Urinary bladder (tissue), 3 donors: ENCODE data around the genes NKIRAS2, ZNF385C, ATP6V0A1 and NAGLU.

GRCh38 chr17:41753332-41754238, 19.1 kb upstream of the HAP1 start:
- PRO-cap = unidirectional peak, plus-strand start at chr17:41753545
- RAMPAGE, long total RNA = no peak

- PRO-cap = no peak
- RAMPAGE, long total RNA = no peak
Observed at GRCh38 chr17:41769208-41769954, 17.1 kb downstream of the JUP start.

- PRO-cap = no peak
- RAMPAGE, long total RNA = no peak
Observed at GRCh38 chr17:41781254-41782106, 5.0 kb downstream of the JUP start.

- PRO-cap = no peak
- RAMPAGE, long total RNA = no peak
Observed at GRCh38 chr17:41905062-41905650, 13.6 kb downstream of the ACLY start.

GRCh38 chr17:41908818-41909366, 9.9 kb downstream of the ACLY start:
- PRO-cap = no peak
- RAMPAGE, long total RNA = no peak

DNA sequence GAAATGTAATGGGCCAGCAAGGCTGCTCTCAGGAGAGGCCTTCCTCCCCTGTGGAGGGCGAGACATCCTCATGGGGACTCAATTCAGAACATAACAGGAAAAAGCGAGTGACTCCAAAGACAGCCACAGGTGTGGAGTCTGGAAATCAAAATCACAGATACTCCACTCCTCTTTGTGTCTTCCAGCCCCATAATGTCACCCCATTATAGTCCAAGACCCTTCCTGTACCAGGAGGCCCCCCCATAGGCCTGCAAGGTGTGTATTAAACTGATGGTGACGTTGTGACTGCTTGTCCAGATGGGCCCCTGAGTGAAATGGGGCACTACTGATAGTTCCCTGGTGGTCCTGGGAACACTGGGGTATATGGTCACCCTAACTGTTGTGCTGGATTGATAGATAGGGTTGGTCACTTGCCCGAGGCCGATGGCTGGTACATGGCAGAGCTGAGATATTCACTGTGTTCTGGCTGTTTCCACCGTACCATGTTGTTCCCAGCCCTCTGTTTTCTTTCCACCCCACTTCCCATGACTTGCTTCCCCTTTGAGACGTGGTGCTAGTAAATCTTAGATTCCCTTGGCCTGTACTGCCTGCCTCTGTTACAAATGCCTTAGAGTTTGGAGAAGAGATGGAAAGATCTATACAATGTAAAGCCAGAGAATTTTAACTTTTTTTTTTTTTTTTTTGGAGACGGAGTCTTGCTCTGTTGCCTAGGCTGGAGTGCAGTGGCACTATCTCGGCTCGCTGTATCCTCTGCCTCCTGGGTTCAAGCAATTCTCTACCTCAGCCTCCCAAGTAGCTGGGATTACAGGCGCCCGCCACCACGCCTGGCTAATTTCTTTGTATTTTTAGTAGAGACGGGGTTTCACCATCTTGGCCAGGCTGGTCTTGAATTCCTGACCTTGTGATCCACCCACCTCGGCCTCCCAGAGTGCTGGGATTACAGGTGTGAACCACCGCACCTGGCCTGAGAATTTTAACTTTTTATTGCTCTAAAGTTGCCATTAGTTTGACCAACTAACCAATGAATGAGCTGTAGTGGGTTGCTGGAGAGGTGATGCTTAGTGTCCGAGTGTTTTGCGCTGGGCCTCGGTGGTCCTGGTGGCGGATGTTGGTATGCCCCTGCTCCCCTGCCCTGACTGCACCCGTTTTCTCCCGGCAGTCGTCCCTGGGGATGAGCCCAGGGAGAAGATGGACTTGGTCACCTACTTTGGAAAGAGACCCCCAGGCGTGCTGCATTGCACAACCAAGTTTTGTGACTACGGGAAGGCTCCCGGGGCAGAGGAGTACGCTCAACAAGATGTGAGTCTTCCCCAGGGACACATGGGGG, 4.6 kb downstream of the CNP start:
- PRO-cap = no peak
- RAMPAGE, long total RNA = no peak

GRCh38 chr17:41984497-41984841, 17.9 kb downstream of the CNP start:
- PRO-cap = no peak
- RAMPAGE, long total RNA = no peak

DNA sequence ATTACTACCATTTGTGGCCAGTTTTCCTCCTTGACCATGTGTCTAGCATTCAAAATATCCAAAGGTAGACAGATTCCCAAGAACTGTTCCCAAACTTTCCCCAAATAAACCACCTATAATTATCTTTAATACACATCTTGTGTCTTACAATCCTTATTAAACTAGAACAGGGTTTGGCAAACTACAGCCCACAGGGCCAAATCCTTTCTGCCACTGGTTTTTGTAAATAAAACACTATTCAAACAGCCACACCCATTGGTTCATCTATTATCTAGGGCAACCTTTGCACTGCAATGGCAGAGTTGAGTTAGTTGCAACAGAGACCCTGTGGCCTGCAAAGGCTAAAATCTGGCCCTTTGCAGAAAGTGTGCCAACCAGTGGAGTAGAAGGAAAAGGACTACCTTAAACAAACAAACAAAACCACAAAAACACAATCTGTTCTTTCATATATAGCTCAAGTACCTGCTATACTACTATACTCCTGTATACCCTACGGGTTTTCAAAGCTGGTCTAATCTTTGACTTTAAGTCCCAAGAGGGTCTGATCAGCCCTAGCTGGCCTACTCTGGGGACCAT, 23.1 kb downstream of the CNP start:
- PRO-cap = no peak
- RAMPAGE, long total RNA = no peak

GRCh38 chr17:42019676-42020501, at the start of gene NKIRAS2:
TSS of gene NKIRAS2 (plus strand) at chr17:42020090.
- PRO-cap = bidirectional peak, plus-strand start at chr17:42020072, minus-strand start at chr17:42019997
- RAMPAGE, long total RNA = no peak

DNA sequence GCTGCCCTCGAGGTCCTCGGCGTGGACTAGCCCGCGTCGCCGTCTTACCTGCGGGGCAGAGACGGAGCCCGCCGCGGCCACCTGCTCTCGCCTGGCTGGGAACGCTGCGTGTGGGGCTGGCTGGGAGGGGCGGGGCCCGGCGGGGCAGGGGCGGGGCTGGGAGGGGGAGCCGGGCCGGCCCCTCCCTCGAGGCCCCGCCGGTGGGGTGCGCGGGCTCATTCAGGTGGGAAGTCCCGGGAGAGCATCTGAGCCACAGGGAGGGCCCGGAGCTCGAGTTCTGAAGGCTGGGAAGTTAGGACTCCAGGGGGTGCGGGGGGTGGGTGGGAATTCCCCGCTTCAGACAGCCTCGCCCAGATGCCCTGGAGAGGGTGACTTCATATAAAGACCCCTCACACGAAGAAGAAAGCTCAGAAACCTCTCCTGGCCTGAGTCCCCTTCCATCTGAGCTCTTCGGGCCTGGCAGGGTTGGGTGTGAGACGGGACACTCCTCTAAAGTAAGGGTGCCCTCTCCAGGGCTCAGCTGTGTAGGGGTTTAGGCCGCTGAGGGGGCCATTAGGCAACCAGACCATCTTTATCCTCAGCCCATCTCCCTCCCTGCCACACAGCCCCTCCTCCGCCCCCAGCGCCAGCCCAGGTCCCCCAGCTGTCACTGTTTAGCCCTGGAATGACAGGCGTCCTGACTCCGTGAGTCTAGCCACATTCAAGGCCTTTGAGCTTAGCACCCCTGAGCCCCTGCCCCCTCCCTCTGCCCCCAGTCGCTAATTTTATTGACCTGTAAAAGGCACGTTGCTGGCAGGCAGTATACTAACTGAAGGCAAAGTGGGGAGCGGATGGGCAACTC, at the start of gene ZNF385C:
ZNF385C (minus strand) TSS at position 112 of the 841 bp plus-strand sequence.
- PRO-cap = no peak
- RAMPAGE, long total RNA = no peak

DNA sequence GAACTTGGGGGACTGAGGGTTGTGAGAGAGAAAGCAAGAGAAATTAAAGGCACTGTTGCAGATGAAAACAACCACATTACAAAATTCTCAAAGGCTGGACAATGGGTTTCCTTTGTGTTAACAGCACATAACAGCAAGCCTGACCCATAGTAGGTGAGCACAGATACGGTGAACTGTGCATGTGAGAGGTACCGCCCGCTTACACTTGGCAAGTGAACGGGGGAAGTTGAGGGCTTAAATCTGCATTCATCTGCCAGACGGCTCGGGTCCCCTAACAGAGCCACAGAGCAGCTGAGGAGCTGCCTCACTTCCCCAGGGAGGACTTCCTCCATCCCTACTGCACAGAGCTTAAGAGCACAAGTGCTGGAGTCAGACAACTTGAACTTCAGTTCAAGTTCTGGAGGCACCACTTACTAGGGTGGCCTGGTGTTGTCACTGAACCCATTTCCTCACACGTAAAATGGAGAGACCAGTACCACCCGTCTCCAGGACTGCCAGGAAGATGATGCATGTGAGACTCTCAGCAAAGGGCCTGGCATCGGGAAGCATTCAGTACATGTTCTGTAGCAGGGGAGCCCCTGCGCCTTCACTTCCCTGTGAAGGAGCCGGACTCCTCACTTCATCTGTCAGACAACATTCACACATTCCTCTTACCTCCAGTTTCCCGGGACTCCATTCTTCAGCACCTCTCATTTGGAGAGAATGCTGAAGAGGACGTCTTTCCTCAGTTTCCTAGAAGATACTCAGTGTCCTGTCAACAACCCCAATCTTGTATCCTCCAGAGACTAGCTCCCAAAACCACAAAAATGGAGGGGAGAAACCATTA, 13.3 kb downstream of the RAB5C start:
- PRO-cap = no peak
- RAMPAGE, long total RNA = no peak

DNA sequence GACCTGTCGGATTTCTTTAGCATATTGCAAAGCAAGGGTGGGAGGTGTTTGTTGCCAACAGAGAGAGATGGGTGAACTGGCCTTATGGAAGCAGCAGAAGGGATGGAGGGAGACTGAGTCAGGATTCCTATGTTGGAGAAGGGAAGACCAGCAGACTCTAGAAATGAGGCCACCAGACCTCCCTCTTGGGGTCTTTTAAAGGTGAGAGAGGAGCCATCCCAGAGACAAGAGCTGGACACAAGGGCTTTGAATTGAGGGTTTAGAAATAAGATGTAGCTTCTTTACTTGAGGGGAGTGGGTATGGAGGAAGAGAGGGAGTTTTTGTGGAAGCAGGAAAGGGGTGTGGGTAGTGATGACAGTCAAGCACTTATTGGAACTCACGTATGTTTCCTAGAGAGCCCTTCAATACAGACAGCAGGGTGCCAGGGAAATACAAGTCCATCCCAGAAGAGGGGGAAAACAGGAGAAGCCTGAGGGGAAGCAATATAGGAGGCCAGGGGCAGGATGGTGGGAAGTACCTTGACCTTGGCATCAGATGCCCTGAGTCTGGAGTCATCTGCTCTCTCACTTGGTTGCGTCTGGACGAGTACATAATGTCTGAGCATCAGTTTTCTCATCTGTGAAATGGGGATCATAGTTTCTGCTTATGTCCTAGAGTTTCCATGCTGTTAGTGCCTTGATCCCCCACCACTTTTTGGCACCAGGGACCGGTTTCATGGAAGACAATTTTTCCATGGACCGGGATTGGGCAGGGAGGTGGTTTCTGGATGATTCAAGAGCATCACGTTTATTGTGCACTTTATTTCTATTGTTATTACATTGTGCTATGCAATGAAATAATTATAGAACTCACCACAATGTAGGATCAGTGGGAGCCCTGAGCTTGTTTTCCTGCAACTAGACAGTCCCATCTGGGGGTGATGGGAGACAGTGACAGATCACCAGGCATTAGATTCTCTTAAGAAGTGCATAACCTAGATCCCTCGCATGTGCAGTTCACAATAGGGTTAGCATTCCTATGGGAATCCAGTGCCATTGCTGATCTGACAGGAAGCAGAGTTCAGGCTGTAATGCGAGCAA, 2.2 kb downstream of the STAT5A start:
- PRO-cap = no peak
- RAMPAGE, long total RNA = no peak

DNA sequence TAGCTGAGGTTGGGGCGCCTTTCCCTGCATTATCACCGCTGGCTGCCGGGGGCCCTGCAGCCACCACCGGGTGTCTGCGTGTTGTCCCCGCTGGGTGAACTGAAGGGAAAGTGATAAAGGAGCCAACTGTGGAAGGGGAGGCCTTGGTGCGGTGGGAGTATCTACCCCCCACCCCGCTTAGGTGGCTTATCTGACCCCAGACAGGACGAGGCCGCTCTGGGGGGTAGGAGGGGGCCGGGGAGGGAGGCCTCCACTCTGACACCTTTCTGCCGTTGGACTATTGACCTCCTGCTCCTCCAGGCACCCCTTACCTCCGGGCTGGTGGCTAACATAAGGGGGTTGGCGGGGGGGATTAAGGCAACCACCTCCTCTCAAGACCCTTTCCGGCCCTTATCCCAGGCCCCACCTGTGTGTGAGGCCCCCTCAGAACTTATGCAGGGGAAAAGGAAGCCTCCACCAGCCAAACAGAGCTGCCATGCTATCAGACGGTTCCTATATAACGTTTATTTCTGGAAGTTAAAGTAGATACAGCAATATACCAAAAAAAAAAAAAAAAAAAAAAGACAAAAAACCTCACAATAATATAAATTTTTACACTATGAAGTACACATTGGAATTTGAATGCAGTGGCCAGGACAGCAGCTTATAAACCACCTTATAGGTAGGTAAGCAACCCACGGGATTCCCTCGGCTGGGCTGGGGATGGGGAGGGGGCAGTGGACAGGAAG, 24.7 kb downstream of the STAT5A start:
- PRO-cap = no peak
- RAMPAGE, long total RNA = no peak

GRCh38 chr17:42317033-42318008, 29.0 kb downstream of the STAT5A start:
- PRO-cap = no peak
- RAMPAGE, long total RNA = no peak

- PRO-cap = no peak
- RAMPAGE, long total RNA = no peak
Observed at GRCh38 chr17:42337317-42337898, 49.1 kb downstream of the STAT5A start.

DNA sequence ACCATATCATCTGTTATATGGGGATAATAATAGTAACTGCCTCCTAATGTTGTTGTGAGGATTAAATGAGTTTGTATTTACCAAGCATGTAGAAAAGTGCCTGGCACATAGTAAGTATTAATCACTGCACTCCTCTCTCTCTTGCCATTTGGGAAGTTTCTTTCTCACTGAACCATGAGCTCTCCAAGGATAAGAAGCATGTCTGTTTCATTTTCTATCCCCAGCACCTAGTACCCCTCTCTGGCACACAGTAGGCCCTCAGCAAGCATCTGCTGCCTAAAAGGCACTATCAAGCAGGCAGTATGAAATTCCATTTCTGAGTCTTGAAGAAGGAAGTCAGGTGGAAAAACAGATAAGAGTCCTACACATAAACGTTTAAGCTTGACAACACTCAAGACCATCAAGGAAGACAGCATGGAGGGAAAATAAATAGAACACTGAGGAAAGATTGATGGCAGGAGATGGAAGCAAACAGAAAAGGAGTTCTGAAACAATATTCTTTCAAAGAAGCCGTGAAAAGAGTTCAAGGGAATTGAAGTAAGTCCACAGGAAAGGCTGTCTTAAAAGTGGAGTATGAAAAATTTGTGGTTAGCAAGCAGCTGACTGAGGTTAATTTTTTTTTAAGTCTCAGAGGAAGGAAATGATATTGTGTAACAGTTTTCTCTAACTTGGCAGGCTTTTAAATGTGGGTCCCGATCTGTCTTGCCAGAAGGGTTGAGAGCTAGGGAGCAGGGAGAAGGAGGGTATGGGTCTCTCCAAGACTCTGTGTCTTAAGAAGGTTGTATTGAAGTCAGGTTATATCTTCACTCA, 2.1 kb upstream of the ATP6V0A1 start:
- PRO-cap = bidirectional peak, plus-strand start at position 708 of the sequence, minus-strand start at position 557 of the sequence
- RAMPAGE, long total RNA = no peak

DNA sequence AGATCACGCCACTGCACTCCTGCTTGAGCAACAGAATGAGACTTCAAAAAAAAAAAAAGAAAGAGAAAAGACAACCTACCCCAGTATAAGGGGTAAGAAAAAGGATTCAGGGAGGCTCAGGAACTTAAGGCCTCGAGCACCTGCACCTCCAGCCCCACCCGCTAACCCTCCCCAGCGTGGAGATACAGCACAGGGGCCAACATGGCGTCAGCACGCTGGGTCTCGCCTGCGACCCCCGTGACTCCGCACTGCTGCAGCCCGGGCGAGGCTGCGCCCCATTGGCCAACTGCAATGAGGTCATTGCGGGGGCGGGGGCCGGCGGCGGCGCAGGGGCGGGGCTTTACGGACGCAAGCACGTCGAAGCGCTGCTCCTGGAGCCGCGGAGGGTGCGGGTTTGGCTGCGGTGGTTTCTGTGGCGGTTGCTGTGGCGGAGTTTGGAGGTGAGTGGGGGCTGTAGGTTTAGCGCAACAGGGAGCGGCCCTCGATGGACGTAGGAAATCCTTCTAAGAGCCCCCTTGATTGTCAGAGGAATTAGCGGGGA, at the start of gene ATP6V0A1:
ATP6V0A1 (plus strand) TSS at position 355 of the 541 bp plus-strand sequence.
- PRO-cap = bidirectional peak, plus-strand start at position 368 of the sequence, minus-strand start at position 250 of the sequence
- RAMPAGE, long total RNA = no peak

GRCh38 chr17:42472525-42473604, 14.2 kb downstream of the ATP6V0A1 start:
- PRO-cap = no peak
- RAMPAGE, long total RNA = no peak

GRCh38 chr17:42517118-42518016, 18.7 kb upstream of the NAGLU start:
- PRO-cap = no peak
- RAMPAGE, long total RNA = no peak

DNA sequence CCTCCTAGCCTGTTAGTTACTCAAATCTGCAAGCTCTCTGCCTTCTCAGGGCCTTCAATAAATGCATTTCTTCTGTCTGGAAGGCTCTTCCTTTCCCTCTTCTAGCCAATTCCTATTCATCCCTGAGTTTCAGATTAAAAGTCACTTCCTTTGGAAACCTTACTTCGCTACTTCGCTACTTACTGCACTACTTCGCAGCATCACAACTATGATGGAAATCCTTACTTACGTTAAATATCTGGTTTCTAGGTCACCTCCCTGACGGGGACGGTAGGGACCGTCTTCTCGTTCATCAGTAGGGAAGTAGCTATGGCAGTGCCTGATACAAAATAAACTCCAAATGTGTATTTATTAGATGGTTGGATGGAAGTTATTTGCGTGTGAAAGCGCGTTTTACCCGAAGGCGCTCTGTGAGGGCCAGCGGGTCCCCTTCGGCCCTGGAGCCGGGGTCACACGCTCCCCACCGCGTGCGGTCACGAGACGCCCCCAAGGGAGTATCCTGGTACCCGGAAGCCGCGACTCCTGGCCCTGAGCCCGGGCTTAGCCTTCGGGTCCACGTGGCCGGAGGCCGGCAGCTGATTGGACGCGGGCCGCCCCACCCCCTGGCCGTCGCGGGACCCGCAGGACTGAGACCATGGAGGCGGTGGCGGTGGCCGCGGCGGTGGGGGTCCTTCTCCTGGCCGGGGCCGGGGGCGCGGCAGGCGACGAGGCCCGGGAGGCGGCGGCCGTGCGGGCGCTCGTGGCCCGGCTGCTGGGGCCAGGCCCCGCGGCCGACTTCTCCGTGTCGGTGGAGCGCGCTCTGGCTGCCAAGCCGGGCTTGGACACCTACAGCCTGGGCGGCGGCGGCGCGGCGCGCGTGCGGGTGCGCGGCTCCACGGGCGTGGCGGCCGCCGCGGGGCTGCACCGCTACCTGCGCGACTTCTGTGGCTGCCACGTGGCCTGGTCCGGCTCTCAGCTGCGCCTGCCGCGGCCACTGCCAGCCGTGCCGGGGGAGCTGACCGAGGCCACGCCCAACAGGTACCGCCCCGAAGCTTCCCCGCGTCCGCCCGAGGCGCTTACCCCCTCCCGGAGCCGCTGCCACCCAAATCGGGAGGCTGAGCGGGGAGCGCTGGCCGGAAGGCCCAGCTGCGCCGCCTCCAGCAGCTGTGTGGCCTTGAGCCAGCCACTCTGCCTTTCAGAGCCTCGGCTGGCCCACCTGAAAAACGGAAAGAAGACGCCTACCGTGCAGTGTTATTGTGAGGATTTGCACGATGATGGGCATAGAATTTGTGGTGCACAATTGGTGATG, at the start of gene NAGLU:
NAGLU (plus strand) TSS at position 603 of the 1,288 bp plus-strand sequence.
- PRO-cap = bidirectional peak, plus-strand start at position 653 of the sequence, minus-strand start at position 410 of the sequence; bidirectional peak, plus-strand start at position 1,084 of the sequence, minus-strand start at position 963 of the sequence
- RAMPAGE, long total RNA = no peak